ENCODE measurements around the genes CEND1, PNPLA2 and AP2A2.

- PRO-cap, result no peak
These were observed 528 bp downstream of the IRF7 start for GRCh38 chr11:614993-615850.

- PRO-cap, result no peak
These were observed 977 bp downstream of the SCT start for GRCh38 chr11:625952-626455.

GRCh38 chr11:646164-646751 is 9.2 kb downstream of the DRD4 start:
- PRO-cap, result no peak

DNA sequence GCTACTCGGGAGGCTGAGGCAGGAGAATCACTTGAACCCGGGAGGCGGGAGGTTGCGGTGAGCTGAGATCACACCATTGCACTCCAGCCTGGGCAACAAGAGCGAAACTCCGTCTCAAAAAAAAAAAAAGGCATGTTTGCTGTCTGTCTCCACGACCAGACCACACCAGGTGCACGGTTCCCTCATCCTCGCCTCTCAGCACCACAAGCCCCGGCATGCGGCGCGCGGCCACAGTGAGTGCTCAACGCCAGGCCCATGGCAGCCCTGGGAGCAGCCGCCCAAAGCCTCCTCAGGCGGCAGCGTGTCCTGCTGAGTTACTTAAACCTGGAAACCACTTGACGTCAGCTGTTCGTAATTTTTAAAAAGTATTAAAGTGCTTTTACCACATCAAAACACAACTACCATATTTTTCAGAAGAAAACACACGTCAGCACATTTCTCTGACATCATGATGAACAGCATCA is 2.3 kb downstream of the DEAF1 start:
- PRO-cap, result no peak

DNA sequence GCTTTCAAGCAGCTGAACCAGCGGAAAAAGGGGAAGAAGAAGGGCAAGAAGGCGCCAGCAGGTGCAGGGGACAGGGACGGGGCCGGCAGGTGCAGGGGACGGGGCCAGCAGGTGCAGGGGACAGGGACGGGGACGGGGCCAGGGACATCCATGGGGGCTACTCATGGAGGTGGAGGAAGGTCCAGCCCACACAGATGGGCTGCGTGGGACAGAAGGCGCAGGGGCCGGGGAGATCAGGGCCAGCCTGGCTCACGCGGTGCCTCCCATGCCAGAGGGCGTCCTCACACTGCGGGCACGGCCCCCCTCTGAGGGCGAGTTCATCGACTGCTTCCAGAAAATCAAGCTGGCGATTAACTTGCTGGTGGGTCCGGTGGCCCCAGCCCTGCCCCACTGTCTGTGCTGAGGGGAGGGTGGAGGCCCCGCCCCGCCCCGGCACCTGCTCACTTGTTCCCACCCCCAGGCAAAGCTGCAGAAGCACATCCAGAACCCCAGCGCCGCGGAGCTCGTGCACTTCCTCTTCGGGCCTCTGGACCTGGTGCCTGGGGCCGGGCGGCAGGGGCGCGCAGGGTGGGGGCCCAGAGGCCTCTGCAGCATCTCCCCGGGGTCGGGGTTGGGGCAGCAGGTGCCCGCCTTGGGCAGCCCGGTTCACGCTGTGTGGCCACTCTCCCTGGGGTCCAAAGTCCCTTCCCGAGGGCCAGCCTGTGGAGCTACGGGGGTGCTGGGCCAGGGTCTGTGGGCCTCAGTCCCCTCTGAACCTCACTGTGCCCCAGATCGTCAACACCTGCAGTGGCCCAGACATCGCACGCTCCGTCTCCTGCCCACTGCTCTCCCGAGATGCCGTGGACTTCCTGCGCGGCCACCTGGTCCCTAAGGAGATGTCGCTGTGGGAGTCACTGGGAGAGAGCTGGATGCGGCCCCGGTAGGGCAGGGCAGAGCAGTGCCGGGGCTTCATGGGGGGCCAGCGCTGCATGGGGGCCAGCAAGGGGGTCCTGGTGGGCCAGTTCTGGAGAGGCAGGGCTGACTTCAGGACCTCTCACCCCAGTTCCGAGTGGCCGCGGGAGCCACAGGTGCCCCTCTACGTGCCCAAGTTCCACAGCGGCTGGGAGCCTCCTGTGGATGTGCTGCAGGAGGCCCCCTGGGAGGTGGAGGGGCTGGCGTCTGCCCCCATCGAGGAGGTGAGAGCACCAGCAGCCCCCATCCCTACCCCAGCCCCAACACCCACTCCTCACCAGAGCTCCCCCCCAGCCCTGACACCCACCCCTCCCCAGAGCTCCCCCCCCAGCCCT is 16.0 kb downstream of the EPS8L2 start:
- PRO-cap, result no peak

- PRO-cap, result no peak
These were observed 20.3 kb downstream of the EPS8L2 start for GRCh38 chr11:726207-726890.

DNA sequence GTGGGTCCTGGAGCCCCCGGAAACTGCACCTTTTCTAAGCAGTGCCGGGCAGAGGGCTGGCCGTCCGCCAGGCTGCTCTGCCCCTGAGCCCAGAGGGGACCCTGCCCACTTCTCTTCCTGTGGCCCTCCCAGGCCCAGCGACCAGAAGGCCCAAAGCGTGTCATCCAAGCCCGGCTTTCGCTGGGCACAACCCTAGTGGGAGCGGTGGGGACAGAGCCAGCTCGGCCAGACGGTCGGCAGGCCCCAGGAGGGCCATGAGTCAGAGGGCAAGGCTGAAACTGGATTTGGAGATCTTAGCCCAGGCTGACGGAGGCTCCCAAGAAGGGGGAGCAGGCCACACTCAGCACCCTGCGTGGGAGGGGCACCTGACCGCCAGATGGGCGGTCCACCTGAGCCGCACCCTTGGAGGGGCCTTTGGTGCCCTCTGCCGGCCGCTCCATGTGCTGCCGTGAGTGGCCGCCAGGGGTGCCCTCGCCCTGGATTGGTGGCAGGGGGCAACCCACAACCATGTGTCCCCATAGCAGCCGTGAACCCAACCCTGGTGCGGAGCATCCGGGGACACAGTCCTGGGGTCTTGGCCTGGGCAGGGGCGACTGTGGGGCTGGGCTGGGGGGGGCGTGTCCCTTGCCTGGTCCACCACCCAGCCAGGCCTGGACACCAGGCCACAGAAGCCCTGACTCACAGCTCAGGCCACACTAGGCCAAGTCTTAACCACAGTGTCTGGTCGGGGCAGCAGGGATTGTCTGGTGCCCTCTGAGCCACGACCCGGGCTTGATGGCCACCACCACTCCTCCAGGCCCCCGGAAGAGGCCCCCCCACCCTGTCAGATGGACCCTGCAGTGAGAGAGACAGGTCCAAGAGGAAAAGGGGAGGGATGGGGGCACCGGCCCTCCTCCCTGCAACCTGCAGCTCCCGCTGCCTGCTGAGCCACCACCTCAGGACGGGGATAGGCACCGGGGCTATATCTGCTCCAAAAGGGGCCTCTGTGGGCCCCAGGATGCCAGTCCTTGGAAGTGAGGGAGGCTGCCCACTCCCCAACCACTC is 19.2 kb upstream of the TALDO1 start:
- PRO-cap, result no peak

- PRO-cap, result no peak
These were observed at the start of gene CEND1 for GRCh38 chr11:790005-790987. TSS of gene CEND1 (minus strand) at chr11:790090.

DNA sequence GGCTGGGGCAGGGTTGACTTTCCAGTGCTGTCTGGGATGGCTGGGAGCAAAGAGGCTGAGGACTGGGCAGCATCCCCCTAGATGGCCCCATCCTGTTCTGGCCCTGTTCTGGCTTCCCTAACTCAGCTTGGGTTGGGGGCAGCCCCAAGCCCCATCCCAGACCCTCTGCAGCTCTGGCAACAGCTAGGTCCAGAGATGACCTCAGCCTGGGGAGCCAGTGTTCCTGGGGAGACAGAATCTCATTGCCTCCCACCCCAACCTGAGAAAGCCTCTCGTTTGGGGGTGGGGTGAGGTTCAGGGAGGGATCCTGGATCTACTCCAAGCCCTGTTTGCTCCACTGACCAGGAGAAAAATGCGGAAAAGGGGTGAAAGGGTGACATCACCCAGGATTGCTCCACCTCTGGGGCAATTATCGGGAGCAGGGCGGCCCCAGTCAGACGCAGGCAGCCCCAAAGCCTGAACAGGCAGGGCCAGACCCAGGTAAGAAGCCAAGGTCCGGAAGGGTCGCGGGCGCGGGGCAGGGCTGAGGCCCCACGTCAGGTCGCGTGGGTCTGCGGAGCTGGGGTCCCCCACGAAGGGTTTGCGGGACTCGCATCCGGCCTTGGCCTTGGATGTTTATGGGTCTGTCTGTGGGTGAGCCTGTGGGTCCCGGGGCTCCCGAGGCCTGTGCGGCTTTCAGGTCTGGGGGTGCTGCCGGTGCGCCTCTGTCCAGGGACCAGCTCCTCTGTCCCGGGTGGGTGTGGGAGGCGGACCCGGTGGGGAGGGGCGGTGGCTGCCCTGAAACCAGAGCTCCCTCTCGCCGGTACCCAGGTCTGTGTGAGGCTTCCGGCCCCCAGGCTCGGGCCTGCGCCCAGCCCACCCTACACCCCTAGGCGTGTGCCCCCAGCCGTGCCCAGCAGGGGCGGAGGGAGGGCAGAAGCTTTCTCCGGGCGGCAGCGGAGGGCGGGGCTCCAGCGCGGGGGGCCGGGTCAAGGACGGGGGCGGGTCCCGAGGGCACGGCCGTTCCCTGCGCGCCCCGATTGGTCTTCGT is at the start of gene PNPLA2:
Gene PNPLA2, plus strand, starts transcription at position 436 of the 1,030 bp plus-strand sequence.
- PRO-cap, result bidirectional peak, plus-strand start outside the sequence, minus-strand start at position 878 of the sequence

DNA sequence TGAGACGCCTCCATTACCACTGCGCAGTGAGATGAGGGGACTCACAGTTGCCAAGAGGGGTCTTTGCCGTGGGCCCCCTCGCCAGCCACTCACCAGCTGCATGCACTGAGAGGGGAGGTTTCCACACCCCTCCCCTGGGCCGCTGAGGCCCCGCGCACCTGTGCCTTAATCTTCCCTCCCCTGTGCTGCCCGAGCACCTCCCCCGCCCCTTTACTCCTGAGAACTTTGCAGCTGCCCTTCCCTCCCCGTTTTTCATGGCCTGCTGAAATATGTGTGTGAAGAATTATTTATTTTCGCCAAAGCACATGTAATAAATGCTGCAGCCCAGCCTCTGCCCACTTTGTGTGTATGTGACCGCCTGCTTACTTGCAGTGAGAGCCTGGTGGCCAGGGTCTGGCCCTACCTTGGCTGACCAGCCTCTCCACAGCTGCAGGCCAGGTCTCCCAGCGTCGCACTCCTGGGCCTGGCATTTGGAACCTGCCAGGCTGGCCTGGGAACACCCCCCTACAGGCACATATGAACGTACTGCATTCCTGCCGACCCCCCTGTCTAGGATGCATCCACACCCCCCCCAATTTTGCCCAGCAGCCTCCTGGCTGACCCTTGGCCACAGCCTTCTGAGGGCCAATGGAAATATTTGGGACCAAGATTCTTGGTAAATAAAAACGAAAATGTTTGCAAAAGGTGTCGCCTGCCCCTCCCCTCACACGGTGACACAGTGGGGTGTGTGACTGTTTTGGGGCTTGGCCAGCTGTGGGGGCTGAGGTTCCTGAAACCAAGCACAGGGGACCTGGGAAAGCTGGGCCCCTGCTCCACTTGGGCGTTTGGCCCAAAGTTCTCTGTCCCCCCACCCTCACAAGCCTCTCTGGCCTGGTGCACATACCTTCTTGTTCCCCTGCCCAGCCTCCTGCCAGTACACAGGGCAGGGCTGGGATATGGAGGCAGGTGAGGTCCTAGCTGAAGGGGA is 2.5 kb upstream of the CRACR2B start:
- PRO-cap, result no peak

DNA sequence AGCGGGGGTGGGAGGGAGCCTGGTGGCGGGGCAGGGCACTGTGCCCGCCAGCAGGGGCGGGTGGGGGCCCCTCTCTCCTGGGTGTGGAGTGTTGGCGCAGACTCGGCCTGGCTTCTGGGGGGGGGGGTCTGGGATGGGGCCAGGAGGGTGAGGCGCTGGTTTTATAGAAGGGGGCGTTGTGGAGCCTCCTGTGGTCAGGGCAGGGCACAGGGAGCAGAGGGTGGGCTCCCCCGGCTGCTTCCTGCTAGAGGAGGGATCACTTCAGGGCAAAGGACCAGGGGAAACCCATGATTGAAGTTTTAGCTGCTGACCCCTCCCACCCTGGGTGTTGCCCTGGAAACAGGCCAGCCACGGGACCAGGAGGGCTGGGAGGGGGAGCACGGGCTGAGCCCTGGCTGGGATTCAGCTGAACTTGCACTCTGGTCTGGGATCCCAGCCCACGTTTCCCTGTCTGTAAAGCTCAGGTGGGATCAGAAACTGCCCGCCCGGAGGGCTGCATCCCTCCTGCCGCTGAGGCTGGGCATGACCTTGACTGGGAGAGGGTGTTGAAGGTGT is 2.0 kb downstream of the TSPAN4 start:
- PRO-cap, result no peak

DNA sequence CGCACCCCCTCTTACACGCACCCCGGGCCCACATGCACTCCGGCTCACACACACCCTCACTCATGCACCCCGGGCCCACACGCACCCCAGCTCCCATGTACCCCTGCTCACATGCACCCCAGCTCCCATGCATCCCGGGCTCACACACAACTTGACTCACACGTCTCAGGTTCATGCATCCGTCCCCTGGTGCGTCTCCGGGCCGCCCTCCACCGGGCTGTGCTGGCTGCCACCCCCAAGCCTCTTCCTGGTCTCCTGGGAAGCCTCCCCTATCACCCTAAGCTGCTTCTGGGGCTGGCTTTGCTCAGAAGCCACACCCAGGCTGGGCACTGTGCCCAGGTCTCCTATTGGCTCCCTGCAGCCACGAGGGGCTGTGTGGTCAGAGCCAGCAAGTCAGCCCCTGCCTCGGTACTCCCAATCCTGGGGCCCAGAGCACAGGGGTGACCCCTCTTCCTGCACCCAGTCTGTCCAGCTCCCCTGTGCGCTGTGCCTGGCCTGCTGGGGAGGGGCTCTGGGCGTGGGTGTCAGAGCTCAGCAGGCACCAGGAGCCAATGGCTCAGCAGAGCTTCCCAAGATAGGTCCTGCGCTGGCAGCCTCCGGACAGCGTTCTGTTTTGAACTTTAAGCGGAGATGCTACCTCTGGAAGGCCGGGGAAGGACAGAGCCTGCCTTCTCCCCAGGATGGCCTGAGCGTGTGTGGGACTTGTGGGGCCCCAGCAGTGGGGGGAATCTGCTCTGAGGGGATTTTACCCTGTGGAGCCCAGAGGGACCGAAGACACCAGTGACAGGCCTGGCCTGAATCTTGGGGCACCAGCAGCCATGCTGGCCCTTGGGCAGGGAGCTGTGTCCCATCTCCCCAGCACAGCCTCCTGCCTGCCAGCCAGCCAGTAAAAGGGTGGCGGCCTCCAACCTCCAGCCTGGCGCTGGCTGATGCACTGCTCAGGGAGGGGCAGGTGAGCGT is 17.1 kb downstream of the TSPAN4 start:
- PRO-cap, result no peak

- PRO-cap, result unidirectional peak, plus-strand start at chr11:925872
These were observed at the start of gene AP2A2 for GRCh38 chr11:925120-926288. TSS of gene AP2A2 (plus strand) at chr11:925870.

GRCh38 chr11:932250-932563 is 6.5 kb downstream of the AP2A2 start:
- PRO-cap, result no peak

GRCh38 chr11:975842-976256 is 50.2 kb downstream of the AP2A2 start:
- PRO-cap, result no peak

DNA sequence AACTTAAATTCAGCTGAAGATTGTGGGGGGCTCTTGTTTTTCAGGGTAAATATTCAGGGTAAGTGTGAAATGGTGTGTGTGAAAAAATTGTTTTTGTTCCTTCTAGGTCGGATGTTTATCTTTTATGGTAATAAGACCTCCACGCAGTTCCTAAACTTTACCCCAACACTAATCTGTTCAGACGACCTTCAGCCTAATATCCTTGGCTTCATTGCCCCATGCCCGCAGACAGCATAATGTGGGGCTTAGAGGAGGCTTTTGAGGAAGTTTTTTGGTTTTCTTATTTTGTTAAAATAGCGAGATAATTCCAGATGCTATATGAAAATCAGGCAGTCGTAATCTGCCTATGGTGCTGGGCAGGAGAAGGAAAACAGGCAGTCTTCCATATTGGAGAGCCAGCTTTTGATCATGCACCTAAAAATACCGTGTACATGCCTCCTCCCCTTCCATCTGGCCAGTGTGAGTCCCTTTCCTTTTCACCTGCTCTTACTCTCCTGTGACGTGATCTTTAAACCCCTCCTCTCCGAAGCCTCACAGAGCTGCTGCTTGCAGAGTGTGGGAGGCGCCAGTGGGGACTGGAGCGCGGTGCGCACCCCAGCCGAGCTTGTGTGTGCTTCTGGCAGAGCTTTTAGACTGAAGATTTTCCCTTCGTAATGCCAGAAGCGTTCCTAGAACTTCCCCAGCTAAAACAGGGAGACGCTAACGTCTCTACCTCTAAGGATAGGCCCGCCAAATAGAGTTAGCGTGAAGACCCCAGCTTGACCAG is 29.9 kb downstream of the MUC6 start:
- PRO-cap, result no peak

- PRO-cap, result no peak
These were observed 14.6 kb upstream of the MUC6 start for GRCh38 chr11:1050993-1051625.

DNA sequence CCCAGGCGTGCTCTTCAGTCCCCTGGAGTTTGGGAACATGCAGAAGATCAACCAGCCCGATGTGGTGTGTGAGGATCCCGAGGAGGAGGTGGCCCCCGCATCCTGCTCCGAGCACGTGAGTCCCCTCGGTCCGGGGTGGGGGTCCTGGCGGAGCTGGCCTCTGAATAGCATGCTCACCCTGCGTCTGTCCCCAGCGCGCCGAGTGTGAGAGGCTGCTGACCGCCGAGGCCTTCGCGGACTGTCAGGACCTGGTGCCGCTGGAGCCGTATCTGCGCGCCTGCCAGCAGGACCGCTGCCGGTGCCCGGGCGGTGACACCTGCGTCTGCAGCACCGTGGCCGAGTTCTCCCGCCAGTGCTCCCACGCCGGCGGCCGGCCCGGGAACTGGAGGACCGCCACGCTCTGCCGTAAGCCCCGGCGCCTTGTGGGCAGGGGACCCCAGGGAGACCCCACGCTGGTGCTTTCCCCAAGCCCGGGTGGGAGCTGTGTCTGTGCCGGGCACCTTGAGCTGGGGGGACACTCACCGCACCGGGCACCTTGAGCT is 41.7 kb upstream of the MUC6 start:
- PRO-cap, result no peak

DNA sequence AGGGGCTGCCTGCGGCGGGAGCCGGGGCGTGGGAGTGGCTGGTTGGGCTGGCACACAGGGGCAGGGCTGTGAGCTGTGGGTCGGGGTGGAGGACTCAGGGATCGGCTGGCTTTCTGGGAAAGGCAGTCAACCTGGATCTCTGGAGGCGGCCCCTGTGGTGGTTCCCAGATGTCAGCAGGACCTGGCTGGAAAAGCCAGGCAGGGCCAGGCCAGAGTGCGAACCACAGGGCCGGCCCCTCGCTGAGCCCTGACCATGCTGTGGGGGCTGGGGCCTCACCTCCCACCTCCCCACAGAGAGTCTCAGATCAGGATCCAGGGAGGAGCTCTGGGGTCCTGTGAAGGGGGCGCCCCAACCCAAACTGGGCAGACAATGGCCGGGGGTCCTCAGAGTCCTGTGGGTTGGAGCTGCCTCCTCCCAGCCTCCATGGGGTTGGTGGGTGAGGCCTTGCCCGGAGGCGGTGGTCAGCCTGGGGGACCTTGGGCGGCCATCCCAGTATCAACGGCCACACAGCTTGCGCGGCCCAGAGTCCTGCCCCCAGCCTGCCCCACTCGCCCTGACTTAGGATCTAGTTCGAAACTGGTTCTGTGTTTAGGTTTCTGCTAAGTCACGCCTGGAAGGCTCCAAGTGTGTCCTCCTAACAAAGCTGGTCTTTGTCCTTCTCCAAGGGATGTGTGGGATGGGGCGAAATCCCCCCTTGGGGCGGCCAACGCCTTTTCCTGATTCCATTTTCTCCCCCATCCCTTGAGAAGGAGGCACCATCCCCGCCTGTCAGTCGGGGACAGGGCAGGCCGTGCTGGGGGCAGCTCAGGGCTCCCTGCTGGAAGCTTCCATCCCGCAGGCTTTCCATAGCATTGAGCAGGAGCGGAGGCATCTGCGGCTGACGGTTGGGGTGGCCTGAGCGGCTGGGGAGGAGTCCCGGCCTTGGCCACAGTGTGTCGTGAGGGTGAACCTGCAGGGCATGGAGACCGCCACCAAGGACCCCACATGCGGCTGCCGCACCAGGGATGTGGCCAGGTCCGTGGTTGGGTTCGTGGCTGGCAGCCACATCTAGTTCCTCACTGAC is 2.1 kb downstream of the MUC5B start:
- PRO-cap, result no peak

DNA sequence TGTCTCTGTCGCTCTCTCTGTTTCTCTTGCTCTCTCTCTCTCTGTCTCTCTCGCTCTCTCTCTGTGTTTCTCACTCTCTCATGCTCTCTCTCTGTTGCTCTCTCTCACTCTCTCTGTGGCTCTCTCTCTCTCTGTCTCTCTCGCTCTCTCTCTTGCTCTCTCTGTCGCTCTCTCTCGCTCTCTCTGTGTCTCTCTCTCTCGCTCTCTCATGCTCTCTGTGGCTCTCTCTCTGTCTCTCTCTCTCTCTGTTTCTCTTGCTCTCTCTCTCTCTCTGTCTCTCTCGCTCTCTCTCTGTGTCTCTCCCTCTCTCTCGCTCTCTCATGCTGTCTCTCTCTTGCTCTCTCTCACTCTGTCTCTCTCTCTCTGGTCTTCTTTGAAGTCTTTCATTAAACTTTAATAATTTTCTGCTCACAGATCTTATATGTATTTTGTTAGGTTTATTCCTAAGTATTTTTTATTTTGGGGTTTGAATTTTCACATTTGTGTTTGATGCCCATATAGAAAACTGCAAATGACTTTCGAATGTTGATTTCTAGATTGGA is 33.0 kb upstream of the BRSK2 start:
- PRO-cap, result no peak

Data from mesothelial cell of epicardium (in vitro differentiated cells).